RPMI7951 (cell line): Measurements from ENCODE around the gene C5orf52.

- RAMPAGE, long total RNA, result no peak
These were observed 6.1 kb downstream of the GARIN3 start for GRCh38 chr5:157160003-157160368.

- RAMPAGE, long total RNA, result no peak
These were observed 3.7 kb downstream of the ITK start for GRCh38 chr5:157184270-157184905.

GRCh38 chr5:157270017-157270510, 4.1 kb downstream of the CYFIP2 start:
- RAMPAGE, long total RNA, result no peak

GRCh38 chr5:157285527-157286040, 19.7 kb downstream of the CYFIP2 start:
- RAMPAGE, long total RNA, result no peak

- RAMPAGE, long total RNA, result no peak
These were observed 42.0 kb upstream of the FNDC9 start for GRCh38 chr5:157387344-157388049.

- RAMPAGE, long total RNA, result no peak
These were observed 28.1 kb upstream of the NIPAL4 start for GRCh38 chr5:157431970-157432313.

DNA sequence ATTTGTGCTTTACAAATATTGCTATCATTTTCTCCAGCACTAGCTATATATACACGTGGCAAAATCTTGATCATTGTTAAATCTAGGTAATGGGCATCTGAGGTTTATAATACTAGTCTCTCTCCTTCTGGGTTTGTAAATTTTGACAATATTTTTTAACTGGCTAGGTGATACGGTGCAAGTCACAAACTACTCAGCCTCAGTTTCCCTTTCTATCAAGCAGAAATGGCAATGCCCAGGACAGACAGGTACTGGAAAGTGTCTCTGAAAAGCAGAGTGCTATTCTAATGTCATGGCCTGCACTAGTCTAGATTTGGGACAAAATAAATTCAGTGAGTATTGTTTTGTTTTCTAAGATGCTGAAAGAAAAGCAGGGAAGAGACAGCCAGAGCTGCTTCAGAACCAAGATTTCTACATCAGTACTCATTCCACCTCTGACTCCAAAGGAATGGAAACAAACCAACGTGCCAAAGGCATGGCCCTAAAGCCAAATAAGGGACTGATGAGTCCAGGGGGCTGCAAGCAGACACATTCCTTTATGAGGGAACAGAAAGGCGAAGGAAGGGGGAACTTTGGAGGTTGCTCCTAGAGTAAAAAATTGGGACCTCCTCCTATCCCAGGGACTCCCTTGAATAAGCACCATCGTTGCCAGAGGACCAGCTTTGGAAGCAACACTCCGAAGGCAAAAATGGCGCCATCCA, 31.9 kb downstream of the ADAM19 start:
- RAMPAGE, long total RNA, result no peak

- RAMPAGE, long total RNA, result no peak
These were observed 13.5 kb downstream of the ADAM19 start for GRCh38 chr5:157561810-157562662.

- RAMPAGE, long total RNA, result no peak
These were observed 27.0 kb upstream of the ADAM19 start for GRCh38 chr5:157602437-157603016.

- RAMPAGE, long total RNA, result no peak
These were observed 865 bp upstream of the C5orf52 start for GRCh38 chr5:157670470-157670866.

GRCh38 chr5:157670867-157671929, at the start of gene C5orf52:
Gene C5orf52, plus strand, starts transcription at chr5:157671533.
- RAMPAGE, long total RNA, result no peak

- RAMPAGE, long total RNA, result no peak
These were observed 61.1 kb upstream of the CLINT1 start for GRCh38 chr5:157919930-157920466.

- RAMPAGE, long total RNA, result no peak
These were observed 588.4 kb downstream of the EBF1 start for GRCh38 chr5:158511204-158511756.

DNA sequence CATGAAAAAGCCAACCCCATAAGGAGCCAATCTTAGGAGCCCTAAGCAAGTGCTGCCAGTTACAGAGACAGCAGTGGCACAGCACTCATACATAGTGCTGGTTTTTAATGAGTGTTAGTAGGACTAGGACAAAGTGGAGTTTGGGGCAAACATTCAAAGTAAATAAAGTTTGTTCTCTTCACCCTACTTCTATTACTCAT, 584.8 kb downstream of the EBF1 start:
- RAMPAGE, long total RNA, result no peak

- RAMPAGE, long total RNA, result no peak
These were observed 181.9 kb downstream of the EBF1 start for GRCh38 chr5:158917960-158918159.

DNA sequence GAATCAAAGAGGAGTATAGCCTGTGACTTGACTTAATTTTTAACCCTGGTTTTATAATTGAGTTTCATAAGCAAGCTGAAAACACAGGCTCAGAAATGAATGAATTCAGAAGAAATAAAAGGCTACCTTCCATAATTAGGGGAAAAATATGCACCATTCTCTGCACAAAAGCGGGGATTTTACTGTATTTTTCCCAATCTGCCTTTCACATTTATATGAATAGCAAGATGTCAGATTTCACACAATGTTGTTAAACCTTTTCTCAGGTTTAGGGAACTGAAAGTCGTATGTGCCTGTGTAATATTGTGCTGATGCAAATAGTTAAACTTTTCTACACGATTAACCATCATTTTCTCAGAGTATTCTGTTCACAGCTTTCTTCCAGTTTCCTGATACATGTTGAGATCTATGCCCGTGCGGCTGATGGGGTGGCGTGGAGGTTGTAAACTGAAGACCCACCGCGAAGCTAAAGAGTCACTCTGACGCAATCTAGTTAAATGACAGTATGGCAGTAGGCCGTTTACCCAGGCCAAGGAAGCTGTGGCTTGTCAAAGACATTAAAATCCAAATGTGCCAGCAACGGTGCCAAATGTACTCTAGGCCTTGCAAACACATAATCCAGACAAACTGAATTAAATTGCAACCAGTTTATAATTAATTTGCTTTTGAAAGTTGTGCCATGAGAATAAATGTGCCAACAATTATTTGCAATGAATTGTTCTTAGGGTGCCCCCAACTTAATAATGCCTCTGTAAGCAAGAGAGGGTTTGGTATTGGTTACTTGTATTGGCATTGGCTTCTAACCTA, 145.7 kb downstream of the EBF1 start:
- RAMPAGE, long total RNA, result no peak

- RAMPAGE, long total RNA, result no peak
These were observed 127.0 kb downstream of the EBF1 start for GRCh38 chr5:158972666-158973160.

- RAMPAGE, long total RNA, result no peak
These were observed 81.9 kb downstream of the EBF1 start for GRCh38 chr5:159017496-159018566.

DNA sequence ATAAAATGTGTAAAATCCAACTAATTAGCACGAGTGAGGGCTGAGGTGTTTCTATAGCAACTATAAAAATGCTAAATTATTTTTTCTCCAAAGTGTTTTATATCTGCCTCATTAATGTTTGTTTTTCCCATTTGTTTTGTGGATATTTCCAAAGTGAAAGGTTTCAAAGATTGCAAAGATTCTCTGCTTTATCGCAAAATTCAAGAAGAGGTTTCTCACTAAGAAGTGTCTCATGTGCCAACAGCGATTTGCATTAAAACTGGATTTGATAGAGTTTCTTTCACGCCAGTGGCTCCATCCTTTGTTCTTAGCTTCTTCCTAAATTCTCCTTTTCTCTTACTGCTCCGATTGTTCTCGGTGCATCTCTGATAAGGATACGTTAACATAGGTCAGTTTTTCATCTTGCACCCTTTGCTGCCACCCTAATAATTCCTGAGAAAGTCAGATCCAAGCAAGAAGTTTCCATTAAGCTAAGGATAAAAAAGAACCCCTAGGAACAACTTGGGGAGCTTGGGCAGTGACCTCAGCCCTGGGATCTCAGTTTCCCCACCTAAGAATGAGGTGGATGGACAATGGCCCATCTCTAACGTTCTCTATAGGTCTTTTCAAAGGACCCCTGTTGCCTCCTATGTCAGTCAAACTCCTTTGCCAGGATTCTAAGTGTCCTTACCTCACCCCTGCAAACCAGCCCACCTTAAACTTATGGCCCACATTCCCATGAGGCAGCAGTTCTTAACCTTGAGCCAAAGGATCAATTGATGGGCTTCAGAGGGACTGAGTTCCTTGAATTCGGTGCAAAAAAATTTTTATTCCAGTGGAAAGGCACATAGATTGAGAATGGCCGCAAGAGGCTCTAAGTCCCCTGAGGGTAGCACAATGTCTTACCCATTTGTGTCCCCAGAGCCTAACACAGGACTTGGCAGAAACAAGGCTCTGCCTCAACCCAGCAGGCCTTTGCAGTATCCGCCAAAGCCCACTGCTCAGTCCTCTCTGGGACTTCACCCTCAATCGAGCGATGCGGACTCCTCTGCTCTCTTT, 79.9 kb downstream of the EBF1 start:
- RAMPAGE, long total RNA, result no peak

DNA sequence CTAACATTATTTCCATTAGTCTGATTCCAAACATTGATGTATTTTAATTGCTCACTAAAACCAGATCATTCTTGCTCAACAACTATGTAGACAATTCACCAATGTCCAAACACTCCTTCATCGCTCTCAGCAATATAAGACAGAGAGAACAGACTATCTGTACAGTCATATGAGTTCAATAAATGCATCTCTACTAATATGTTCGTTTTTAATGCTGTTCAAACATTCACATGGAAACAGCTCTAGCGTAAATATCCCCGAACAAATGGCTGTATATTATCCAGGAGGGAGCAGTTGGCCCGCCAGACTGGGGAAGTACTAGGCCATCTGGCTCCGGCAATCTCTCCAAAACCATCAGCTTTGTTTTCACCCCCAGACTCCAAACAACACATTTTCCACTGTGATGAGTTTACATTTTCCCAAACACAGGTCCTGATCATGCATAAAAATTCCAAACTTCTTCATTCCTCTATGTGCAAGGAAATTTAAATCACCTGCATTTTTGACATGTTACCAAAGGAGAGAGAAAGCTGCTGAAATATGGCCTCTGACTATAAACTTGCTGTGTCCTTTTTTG, 8.7 kb downstream of the EBF1 start:
- RAMPAGE, long total RNA, result no peak